A375 (cell line): ENCODE measurements around a stretch of chr2.

GRCh38 chr2:178739463-178740313, 67.5 kb downstream of the TTN start:
- RAMPAGE, long total RNA, result no peak

DNA sequence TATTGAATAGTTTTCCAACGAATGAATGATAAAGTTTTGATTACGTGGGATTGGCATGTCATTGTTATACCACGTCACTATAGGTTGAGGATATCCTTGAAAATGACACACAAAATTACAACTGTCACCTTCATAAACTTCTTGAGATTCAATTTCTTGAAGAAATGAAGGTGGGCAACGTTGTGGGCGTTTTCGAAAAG, 56.9 kb downstream of the TTN start:
- RAMPAGE, long total RNA, result no peak

DNA sequence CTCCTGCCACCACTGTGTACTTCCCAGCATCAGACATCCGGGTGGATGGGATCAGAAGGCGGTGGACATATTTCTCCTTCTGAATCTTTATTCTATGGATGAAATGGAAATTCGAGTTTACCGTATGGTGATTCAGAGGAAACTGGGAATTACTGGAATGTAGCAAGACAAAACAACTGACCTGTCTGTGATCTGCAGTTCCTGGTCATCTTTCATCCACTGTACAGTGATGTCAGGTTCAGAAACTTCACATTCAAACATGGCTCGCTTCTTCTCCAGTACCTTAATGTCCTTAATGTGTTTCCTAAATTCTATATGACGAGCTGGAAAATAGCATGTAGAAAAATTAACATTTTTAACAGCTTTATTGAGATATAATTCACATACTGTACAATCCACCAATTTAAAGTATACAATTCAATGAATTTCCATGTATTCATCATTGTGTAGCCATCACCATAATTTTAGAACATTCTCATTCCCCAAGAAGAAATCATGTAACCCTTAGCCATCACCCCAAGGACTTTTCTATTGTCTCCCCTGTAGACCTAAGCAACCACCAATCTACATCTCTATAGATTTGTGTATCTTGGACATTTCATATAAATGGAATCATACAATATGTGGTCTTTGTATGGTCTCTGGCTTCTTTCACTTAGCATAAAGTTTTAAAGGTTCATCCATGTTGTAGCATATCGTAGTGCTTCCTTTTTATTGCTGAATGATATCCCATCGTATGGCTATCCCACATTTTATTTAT, 39.2 kb downstream of the TTN start:
- RAMPAGE, long total RNA, result no peak

GRCh38 chr2:178874487-178875342, 67.5 kb upstream of the TTN start:
- RAMPAGE, long total RNA, result no peak

- RAMPAGE, long total RNA, result no peak
These were observed 71.9 kb upstream of the CCDC141 start for GRCh38 chr2:179121757-179122247.

DNA sequence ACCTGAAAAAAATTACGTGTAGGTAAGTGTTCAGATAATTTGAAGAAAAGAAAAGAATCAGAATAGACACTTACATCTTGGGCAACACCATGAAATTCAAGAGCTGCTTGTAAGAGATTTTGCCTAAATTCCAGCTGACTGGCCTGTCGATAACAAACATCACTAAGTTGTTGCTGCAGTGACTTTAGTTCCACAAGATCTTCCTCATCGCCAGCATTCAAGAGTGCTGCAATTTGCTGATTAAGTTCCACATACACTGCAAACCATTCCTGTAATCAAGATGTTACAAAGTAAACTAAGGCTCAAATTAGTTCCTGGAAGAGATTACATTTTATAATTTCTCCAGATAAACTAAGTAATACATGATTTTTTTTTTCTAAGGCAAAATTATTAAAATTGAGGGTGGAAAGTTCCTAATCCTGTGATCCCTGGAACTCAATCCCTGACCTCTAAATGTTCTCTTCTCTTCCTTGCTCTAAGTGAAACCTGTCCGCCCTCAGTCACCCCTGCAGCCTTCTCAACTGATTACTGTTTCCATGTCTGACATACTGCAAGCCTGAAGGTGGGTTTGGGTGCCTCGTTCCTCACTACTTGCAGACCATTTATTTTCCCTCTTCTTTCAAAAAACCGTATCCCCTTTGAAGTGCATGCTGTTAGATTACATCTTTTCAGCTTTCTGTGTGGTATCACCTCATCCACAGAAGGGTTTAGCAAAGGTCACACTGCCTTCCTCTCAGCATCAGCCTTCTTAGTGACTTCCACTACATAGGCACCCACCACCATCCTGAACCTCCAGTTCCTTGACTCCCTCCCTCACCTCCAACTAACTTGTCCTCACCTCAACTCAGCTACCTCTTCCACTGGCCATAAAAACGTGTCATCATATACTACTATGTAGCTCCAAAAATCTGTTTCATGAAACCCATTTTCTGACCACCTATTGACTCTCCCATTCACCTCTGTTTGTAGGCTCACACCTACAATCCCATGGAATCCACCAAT, 74.7 kb upstream of the CCDC141 start:
- RAMPAGE, long total RNA, result no peak

DNA sequence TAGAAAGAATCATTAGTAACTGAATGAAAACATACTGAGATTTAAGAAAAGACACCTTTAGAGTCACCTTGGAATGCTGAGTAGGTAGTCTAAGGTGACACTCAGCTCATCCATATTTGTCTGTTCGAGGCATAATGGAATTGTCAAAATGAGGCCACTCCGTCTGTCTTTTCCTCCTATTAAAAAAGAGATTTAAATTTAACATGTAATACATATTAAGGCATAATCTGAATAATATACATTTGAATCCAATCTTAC, 81.7 kb downstream of the SESTD1 start:
- RAMPAGE, long total RNA, result no peak

DNA sequence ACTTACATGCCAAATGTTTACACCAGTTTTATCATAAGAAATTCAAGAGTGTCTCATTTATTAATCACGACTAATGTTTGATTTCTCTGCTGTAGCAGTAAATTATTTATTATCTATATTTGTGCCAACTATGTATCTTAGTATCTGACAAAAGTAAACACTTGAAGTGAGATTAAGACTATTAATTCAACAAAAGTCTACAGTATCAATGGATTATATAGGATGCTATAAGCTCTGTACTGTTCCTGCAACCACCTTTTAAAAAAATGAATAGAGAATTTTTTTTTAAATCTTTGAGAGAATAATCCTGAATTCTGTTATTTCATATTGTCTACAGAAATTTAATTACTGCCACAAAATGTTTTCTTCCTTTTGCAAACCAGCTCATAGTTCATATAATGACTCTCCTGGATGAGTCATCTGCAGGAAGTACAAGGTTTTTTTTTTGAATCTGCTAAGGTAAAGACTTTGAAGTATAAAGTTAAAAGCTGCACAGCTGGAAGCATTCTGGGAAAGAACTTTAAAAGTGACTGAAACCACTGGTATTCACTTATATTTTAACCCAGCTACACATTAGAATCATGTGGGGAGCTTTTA, 25.6 kb downstream of the SESTD1 start:
- RAMPAGE, long total RNA, result no peak

DNA sequence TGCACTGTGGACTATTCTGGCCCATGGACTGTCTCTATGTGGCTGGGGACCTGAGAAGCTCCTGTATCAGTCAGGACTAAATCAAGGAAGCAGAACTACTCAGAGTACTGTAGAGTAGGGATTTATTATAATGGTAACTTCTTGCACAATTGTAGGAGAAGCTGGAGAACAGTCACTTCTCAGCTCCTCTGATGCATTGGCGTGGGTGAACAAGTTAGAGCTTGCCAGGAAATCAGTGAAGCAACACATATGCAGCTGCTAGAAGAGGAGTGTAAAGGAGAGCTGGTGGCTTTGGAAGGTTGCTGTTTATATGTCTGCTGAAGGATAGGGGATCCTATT, 215.5 kb upstream of the CWC22 start:
- RAMPAGE, long total RNA, result no peak

DNA sequence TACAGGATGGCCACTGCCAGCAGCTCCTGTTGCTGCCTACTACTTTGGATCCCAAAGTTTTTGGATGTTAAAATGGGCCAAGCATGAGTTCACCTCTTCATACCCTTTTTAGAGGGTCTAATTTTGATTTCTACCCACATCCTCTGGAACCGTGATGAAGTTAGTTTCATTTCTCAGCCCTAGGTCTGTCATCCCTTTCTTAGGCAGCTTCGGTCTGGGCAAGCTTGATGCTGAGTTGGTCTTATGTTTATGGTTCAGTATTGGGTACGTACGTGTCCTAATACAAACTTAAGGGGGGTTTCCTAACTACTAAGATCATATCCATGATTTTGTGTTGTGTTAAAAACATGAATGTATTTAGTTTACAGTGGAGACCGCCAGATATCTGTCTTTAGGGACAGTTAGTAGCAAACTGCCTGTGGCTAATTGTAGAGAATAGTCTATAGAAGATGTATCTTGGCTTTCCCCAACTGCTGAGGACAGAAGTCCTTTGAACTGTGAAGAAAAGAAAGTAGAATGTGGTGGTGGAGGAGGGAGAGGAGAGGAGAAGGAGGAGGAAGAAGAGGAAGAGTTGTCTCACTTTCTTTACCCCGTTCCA, 184.9 kb downstream of the UBE2E3 start:
- RAMPAGE, long total RNA, result no peak

- RAMPAGE, long total RNA, result no peak
These were observed 234.0 kb upstream of the ITGA4 start for GRCh38 chr2:181223130-181223574.

GRCh38 chr2:181307450-181307962, 149.7 kb upstream of the ITGA4 start:
- RAMPAGE, long total RNA, result no peak

- RAMPAGE, long total RNA, result no peak
These were observed 148.0 kb upstream of the ITGA4 start for GRCh38 chr2:181309204-181309484.

DNA sequence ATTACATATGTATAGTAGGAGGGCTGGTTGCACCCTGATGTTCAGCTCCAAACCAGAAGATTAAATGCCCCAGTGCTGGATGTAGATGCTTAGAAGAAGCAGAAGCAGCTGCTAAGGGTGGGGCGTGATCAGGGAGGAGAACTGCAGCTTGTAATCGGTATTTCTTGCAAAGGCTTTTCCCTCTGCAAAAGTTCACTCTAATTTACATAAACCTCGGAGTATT, 145.3 kb upstream of the ITGA4 start:
- RAMPAGE, long total RNA, result no peak

DNA sequence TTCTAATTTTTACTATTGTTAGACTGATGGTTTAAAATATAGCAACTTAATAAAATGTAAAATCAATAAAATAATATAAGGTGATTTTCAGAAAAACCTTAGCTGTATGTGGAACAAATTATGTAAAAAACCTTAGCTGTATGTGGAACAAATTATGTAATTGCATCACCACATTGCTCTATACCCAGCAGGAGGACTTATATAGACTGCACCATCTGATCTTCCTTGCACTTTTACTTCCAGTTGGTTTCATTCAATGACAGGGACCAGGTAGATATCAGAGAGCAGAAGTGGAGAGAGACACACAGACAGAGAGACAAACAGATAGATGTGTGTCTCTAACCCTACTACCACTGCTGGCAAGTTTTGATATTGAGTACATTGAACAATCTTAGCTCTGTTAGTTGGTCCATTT, 62.6 kb upstream of the ITGA4 start:
- RAMPAGE, long total RNA, result no peak

DNA sequence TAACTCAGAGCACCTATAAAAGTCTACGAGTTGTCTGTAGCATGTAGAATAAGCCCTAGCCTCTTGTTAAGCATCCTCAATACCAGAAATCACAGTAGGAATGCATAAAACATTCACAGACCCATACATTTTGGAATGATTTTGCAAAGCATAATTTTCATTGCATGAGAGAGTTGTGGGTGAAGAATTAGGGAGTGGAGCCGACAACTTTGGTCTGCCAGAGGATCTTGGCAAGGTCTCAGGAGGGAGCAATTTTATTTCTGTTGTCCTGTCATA, 2.3 kb downstream of the ITGA4 start:
- RAMPAGE, long total RNA, result no peak

- RAMPAGE, long total RNA, result no peak
These were observed 3.8 kb downstream of the ITGA4 start for GRCh38 chr2:181460844-181461441.

DNA sequence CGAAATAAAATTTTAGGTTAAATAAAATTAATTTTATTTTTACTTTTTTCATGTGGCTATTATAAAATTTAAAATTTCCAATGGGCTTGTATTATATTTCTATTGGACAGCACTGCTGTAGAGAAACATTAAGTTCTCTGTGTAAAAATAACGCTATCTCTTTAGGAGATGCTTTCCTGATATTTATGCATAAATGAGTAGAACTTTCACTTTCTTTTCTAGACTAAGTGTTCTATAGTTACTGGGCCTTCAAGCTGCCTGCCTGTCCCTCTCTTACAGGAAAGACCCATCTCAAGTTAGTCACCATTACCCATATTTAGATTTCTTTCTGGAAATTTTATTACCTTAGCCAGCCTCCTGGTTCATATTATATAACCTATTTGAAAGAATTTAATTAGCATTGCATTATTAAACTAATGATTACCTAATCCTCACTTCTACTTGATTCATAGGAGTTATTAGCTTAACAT, 4.8 kb downstream of the ITGA4 start:
- RAMPAGE, long total RNA, result no peak

DNA sequence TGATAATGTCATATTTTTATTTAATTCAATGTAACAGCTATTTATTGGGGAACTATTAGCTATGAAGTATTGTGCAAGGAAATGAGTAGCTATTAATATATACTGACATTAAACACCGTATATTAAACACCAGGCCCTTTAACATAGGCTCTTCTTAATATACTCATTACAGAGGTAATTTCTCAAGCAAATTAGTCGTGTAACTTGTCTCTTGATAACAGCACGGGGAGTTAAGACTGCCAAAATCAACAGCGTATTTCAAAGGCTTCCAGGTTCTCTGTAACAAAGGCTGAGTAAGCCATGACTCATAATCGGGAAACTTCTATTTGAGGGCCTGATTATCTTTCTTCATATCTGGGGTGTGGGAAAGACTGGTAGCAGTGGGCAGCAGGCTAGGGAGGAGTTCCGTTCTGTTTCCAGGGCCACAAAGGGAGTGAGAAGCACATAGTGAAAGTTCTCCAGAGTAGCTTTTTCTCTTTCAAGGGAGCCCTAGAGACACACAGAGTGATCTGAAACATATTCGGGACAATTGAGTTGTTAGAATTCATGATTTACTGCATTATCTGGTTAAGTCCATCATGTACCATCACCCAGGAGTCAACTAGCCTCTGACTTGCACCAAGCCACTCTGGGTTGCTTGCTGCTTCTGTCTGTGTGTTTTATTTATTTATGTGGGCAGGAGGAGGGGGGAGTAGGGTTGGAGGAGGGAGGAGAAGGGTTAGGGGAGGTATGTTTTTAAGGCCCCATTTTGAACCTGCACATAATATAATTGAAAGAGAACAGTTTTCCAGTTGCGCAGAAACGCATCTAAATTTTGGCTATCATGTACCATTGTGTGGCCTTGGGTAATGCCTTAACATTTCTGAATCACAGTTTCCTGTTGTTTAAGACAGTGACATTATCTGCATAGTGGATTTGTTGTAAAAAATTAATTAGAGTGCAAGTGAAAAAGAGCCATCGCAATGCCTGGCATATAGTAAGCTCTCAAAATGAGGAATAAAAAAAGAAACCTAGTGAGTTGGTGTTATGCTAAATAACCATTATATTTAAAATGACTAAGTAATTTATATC, 80.5 kb upstream of the ITPRID2 start:
- RAMPAGE, long total RNA, result no peak

DNA sequence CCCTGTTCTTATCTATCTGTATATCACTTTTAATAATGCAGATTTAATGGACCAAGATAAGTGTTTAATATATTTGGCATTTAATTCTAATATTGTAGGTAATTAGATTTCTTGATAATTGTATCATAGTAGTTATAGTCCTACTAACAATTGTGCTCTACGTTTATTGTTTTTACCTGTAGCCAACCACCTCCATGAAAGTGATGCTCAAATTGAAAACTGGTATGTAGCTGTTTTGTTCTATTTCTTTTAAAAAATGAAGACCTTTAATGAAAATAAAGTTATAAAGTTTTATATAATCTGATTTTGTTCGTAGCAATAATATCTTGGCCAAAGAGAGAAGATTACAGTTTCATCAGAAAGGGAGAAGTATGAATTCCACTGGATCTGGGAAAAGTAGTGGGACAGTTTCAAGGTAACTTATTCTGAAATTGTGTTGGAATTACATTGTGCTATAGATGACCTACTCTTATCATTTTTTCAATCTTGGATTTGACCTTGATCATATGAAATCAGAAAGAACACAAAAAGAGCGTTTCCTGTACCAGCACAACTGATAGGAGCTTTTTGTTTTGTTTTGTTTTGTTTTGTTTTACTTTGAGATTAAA, 7.3 kb downstream of the ITPRID2 start:
- RAMPAGE, long total RNA, result no peak